Retinal pigment epithelial cell (primary cell): ENCODE data around the gene DYNC1LI1.

DNA sequence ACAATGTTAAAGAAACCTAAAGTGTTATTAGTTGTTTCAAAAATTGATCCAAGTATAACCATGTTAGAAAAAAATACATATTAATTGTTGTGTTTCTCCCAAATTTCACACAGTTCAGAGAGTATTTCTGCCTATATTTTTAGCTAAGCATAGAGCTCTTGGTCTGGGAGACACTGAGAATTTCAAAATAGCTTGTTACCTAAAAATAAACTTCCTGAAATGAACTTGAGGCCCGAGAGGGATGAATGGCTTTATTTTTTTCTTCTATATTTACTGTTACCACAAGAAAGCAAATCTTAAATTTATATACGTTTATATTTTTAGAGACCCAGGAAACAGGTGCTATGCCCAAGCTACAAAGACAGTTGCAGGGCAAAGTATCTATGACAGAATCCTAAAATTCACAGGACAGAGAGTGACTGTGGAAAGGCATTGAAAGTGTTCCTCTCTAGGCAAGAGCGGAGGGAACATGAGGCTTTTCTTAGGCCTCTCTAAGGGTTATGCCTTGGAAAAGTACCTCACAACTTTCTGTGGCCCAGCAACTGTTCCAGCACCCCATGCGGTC, 36.4 kb downstream of the TGFBR2 start:
- RRBS, result no CpG with 5 or more reads among the region's 4 CpGs

DNA sequence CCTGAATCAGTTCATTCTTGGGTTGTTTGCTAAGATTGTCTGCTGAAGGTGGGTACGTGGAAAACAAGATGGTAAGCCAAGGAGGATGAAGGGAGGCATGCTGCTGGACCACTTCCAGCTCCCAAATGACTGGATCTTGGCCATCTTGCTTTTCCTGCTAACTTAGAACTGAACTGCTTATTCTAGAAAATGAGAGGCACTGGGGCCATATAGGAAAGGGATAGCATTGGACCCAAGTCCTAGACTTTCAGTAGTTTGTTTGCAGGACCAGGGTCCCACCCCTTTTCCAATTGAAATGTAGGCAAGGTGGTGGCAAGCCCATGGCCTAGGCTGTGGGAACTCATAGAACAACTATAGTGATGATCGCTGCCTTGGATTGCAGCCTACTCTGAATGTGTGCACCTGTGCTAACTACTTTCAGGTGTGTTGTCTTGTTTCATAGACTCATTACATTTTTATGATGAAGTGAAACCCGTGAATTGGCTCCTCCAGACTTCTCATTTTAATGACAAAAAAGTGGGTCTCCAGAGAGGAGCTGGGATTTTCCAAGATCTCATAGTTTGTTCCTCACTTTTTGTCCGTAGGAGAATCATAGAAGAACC, 50.2 kb downstream of the TGFBR2 start:
- RRBS, result no CpG with 5 or more reads among the region's 4 CpGs

GRCh38 chr3:30664006-30664218, 57.5 kb downstream of the TGFBR2 start:
- RRBS, result no CpG with 5 or more reads among the region's 2 CpGs

DNA sequence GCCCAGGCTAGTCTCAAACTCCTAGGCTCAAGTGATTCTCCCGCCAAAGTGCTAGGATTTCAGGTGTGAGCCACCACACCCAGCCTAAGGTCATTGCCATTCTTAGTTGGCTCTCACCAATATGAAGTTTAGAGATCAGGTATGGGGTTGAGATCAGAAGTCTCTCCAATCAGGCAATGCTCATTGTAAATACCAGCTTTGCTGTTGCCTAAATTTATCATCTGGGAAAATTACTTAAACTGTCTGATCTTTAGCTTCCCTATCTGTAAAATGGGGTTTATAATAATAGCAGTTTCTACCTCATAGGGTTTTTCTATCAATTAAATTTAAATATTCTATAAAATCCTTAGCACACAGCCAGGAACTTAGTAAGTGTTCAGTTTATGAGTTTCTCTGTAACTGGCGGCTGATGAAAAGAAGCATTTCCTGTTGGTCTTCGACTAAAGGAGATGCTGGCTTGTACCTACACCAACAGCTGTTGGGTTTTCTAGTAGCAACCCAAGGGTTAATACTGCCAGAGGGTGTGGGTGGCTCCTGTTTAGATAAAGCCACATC, 60.5 kb downstream of the TGFBR2 start:
- RRBS, result no CpG with 5 or more reads among the region's 3 CpGs

DNA sequence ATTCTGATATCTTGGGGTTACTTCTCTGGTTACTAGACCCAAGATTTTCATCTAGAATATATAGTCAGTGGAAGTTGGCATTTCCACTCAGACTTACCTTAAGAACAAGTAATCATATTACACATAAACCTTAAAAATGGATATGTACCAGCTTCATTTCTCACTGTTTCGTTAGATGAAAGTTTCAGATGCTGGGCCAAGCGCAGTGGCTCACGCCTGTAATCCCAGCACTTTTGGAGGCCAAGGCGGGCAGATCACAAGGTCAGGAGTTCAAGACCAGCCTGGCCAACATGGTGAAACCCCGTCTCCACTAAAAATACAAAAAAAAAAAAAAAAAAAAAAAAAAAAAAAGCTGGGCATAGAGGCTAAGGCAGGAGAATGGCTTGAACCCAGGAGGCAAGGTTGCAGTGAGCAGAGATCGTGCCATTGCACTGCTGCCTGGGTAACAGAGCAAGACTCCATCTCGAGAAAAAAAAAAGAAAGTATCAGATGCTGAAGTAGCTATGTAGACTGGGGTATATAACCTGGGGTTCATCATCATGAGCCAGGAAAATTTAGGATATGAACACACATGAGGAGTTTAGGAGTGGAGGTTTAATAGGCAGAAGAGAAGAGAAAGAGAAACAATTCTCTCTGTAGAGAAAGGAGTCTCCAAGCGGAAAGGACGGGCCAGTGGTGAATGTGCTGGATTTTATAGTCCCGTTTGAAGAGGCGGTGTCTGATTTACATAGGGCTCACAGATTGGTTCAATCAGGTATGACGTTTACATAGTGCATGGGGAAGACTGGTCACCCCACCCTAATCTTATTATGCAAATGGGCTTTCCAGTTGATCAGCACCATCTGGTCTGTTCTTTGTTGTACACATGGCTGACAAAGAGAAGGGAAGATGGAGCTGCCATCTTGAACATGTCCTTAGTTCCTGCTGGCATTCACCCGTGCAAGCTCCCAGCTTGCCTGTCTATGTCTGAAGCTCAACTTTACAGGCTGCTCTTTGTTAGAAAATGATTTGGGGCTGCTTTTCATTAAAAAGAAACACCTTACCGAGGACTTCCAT, 62.7 kb downstream of the TGFBR2 start:
- RRBS, result no CpG with 5 or more reads among the region's 14 CpGs

- RRBS, result no CpG with 5 or more reads among the region's 9 CpGs
These were observed 83.8 kb downstream of the GADL1 start for GRCh38 chr3:30810466-30811178.

- RRBS, result no CpG with 5 or more reads among the region's 1 CpG
These were observed 247.0 kb upstream of the STT3B start for GRCh38 chr3:31285818-31286096.

DNA sequence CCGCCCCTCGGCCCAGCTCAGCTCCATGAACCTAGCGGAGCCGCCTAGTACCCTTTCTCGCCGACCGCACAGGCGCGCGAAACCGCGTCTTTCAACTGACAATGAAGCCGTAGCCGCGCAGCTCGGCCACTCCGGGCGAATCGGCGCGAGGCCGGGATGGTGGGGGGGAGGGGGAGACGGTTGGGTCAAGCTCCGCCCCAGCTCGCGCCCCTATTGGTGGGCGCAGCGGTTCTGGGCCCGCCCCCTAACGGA, 558 bp upstream of the STT3B start:
- RRBS, result no CpG with 5 or more reads among the region's 30 CpGs

- RRBS, result no CpG with 5 or more reads among the region's 5 CpGs
These were observed 1.2 kb downstream of the STT3B start for GRCh38 chr3:31533931-31534416.

- RRBS, result no CpG with 5 or more reads among the region's 6 CpGs
These were observed 33.3 kb downstream of the OSBPL10 start for GRCh38 chr3:31947574-31948440.

DNA sequence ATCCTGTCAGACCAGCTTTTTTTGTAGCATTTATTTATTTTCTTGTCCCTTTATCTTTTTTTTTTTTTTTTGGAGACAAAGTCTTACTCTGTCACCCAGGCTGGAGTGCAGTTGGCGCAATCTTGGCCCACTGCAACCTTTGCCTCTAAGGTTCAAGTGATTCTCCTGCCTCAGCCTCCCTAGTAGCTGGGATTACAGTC, 14.7 kb downstream of the CMTM8 start:
- RRBS, result no CpG with 5 or more reads among the region's 1 CpG

GRCh38 chr3:32283269-32283768, 44.8 kb downstream of the CMTM8 start:
- RRBS, result 86% methylated on average over 3 of the region's 15 CpGs

- RRBS, result no CpG with 5 or more reads among the region's 2 CpGs
These were observed 67.3 kb upstream of the CMTM7 start for GRCh38 chr3:32324321-32324812.

GRCh38 chr3:32398372-32398950, 6.8 kb downstream of the CMTM7 start:
- RRBS, result no CpG with 5 or more reads among the region's 13 CpGs

GRCh38 chr3:32421870-32422800, 30.5 kb downstream of the CMTM7 start:
- RRBS, result no CpG with 5 or more reads among the region's 11 CpGs

DNA sequence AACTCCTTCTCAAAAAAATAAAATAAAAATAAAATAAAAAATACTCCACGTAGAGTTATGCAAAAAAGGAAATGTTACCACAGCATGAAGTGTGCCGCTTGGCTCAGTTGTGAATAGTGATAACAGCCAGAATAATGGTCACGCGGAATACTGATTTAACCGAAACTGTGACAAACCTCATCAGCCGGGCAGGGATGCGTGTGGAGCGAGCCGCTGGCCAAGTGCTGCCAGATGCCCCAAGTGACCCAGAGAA, 35.4 kb downstream of the CMTM6 start:
- RRBS, result no CpG with 5 or more reads among the region's 9 CpGs

DNA sequence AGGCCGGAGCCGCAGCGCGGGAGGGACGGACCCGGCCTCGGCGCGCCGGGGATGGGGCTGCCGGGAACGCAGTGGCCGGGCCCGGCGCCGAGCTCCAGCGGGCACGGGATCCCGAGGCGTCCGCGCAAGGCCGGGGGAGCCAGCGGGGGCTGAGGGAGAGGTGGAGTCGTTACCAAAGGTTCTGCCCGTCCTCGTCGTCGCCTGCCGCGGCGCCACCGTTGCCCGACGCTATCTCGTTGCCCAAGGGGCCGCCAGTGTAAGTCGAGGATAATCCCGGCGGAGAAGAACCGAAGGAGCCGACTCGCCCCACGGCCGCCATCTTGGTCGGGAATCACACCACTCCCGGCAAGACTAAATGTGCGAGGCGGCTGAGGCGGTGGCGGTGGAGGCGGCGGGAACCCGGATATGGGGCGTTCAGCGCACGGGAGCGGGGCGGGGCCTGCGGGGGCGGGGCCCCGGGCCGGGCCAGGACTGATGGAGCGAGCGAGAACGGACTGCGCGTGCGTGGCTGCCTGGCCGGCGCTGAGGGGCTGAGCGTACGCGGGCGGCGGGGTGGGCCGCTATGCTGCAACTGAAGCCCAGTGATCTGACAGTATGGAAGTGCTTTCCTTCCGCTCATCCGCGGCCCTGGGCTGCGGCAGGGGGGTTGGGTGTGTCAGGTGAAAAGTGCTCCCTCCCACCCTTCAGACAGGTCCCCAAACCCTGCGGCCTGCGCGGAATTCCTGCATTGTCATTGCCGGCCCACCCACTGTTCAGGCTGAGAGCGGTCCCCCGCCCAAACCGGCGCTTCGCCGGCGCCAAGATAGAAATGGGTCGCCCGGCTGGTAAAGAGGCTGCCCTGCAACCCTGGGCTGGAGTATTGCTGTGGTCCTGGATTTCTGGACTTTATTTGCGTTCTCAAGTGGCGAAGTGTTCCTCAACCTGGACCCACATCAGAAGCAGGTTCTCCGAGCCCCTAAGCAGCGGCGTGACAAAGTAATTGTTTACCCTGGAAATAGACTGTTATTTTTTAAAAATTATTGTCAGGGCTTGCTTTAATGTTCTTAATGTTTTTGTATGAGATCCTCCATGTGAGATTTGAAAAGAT, at the start of gene DYNC1LI1:
Gene DYNC1LI1, minus strand, starts transcription at position 407 of the 1,087 bp plus-strand sequence.
- RRBS, result under 1% methylated on average over 46 of the region's 99 CpGs

- RRBS, result no CpG with 5 or more reads among the region's 6 CpGs
These were observed 26.1 kb downstream of the TRIM71 start for GRCh38 chr3:32843971-32844247.

- RRBS, result no CpG with 5 or more reads among the region's 10 CpGs
These were observed 1.2 kb downstream of the CCR4 start for GRCh38 chr3:32952521-32953248.

- RRBS, result no CpG with 5 or more reads among the region's 15 CpGs
These were observed 939 bp downstream of the GLB1 start for GRCh38 chr3:33096052-33096362.